GM12892 (cell line): ENCODE measurements around the gene MFN2.

DNA sequence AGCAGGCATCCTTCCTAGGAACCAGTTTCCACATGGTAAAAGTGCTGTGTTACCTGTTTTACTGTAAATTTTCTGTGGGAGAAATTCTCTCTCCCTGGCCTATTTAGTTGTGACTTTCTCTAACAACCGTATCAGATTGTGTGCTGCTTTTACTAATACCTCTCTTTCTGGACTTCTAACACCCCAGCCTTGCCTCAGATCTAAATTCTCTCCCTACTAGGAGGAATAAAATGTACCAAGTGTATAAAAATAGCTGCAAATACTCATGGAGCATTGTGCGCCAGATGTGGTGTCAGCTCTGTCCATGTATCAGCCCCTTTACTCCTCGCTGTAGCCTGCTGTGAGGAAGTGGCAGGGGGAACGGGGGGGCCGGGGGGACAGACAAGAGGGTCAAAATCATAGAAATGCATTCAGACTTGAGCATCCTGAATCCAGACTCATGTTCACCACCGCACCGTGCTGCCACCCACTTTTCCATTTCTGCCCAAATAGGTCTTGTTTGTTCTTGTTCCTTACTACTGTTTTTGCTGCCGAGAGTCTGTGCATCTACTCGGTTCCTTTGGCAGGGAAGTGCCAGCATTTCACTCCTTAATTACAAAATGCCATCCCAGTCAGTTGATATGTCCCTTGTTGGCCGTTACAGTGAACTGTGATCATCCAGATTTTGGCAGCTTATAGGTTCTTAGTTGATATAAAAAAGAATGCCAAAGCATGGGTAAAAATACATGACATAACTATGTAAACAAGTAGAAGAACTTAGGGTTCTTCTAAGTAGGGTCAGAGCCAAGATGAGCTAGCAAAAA lies 76.3 kb downstream of the UBE4B start:
- RRBS: no CpG with 5 or more reads among the region's 10 CpGs

- RRBS: no CpG with 5 or more reads among the region's 10 CpGs
Observed at GRCh38 chr1:10237566-10238119, 27.3 kb downstream of the KIF1B start.

- RRBS: no CpG with 5 or more reads among the region's 21 CpGs
Observed at GRCh38 chr1:10303205-10304166, 93.1 kb downstream of the KIF1B start.

DNA sequence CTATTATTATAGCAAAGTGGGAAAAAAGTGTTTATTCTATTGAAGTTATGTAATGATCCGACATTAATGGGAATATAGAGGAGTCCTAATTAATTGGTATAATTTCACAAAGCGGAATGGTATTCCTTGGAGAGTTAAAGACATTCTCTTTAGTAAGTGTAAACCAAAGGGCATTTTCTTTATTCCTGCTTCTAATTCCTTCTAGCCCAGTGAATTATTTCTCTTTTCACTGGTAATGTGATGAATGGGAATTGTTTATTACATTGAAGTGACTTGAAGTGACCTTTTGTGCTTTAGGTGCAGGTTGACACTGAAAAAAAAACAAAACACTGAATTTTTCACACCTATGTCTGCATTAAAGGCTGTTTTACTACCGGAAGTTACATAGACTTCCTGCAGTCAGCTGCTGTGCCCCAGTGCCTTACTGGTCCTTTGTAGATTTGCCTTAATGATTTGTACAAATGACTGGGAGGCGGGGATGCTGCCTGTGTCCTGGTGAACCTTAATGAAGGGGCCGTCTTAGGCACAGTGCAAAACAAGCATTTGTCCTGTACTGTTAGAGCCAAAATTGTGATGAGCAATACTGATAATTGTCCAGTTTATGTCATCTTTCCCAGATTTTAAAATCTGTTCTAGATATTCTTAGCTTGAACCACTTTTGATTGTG lies 91.0 kb upstream of the PGD start:
- RRBS: no CpG with 5 or more reads among the region's 5 CpGs

DNA sequence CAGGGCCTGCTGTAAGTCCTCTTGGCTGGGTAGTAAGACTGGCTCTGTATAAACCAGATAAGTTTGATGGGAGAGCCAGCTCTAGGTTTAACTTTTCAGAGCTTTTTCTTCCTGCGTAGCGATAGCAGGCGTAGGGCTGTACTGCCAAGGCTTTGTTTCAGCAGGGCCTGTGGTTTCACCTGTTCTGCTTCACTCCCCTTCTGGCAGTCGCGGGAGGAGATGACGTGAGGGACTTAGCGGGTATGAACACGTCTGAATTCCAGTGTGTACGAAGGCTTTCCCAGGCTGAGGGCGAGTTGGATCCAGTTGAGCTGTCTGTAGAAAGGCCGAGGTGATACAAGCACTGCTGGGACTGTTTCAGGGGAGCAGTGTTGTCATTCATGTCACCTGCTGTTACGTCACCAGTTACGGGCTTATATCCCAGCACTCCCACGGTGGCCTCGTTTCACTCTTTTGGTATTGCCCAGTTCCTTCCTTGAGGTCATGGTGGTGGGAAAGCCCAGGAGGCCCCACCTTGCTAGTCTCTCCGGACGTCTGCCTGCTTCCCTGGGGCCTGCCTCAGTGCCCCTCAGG lies 21.2 kb downstream of the PEX14 start:
- RRBS: no CpG with 5 or more reads among the region's 17 CpGs

DNA sequence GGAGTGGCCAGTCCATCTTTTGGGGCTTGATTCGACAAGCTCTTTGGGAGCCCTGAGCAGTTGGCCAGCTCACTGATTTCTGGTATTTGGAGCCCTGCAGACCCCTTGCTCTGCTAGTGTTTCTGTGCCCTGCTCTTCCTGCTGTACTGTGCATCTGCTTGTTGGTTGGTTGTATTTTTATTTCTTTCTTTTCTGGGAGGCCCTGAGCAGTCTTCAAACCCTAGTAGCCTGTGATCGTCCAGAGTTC lies 21.8 kb downstream of the PEX14 start:
- RRBS: no CpG with 5 or more reads among the region's 2 CpGs

DNA sequence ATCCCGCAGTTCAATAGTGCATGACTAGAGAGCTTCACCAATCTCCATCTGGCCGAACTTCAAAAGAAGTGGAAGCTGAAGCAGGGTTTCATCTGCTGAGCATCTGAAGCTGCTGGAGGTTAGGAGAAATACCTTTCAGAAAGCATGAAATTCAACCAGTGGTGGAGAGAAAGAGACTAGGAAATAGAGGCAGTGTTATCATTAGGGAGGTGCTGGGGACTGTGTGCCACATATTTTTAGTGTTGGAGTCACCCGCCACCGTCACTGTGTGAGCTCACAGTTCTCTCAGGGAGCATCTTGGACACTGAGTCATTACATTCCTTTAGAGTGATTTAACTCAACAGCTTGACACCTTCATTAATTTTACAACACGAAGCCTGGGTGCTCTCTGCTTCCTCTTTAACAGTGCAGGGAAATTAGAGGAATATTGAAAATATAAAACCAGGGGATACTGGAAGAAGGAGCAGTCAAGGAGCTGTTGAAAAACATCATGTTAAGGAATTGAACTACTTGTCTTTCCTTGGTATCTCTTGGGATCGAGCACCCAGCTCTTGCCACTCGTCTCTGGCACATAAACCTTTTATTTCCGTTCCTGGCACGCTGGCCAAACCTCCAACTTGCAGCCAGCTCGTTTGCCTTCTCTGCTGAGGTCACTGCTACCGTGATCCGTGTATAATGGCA lies 53.6 kb downstream of the PEX14 start:
- RRBS: no CpG with 5 or more reads among the region's 12 CpGs

- RRBS: no CpG with 5 or more reads among the region's 12 CpGs
Observed at GRCh38 chr1:10781160-10781660, 15.2 kb downstream of the CASZ1 start.

- RRBS: no CpG with 5 or more reads among the region's 3 CpGs
Observed at GRCh38 chr1:11125933-11126222, 26.2 kb upstream of the EXOSC10 start.

- RRBS: no CpG with 5 or more reads among the region's 4 CpGs
Observed at GRCh38 chr1:11250716-11251424, 11.5 kb downstream of the MTOR start.

GRCh38 chr1:11253435-11254031 lies 8.8 kb downstream of the MTOR start:
- RRBS: 96% methylated on average over 1 of the region's 12 CpGs

- RRBS: no CpG with 5 or more reads among the region's 2 CpGs
Observed at GRCh38 chr1:11504952-11505344, 26.0 kb downstream of the DISP3 start.

- RRBS: no CpG with 5 or more reads among the region's 15 CpGs
Observed at GRCh38 chr1:11800644-11801176, 5.1 kb downstream of the MTHFR start.

- RRBS: no CpG with 5 or more reads among the region's 20 CpGs
Observed at GRCh38 chr1:11873904-11874670, 15.3 kb upstream of the NPPB start.

DNA sequence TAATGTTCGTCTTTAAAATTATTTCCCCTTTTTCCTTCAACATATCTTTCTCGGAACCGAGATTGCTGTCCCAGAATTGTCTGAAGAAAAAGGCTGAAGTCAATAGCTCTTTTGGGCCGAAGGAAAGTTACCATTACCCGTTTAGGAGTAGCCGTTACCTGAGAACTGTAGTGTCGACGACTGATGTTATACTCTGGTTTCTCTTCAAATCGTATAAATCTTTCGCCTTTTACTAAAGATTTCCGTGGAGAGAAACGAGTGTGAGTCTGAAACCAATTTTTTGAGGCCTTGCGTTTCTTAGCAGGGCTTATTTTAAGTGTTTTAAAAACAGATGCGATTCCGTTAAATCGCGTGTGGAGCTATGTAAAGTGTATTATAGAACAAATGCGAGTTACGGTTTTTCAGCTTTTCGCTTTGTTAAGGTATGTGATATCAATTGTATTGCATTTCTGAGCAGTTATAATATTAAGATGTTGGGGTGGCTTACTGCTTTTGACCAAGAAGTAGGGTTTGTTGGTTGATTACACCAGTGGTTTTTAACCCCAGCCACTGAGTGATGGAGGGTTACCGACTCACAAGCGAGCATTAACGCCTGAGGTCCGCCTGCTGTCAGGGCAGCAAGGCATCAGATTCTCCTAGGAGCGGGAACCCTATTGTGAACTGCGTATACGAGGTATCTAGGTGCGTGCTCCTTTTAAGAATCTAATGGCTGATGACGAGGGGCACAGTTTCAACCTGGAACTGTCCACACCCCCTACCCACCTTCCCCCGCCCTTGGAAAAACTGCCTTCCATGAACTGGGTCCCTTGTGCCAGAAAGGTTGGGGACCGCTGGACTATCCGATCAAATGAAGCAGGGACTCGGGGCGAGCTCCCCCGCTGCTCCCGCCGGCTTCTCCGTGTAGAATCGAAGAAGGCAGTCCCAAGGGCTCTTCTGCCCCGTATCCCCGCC lies 18.0 kb downstream of the KIAA2013 start:
- RRBS: no CpG with 5 or more reads among the region's 41 CpGs

- RRBS: no CpG with 5 or more reads among the region's 11 CpGs
Observed at GRCh38 chr1:11913193-11913712, 13.0 kb downstream of the KIAA2013 start.

- RRBS: no CpG with 5 or more reads among the region's 4 CpGs
Observed at GRCh38 chr1:11967235-11967674, 13.0 kb upstream of the MFN2 start.

DNA sequence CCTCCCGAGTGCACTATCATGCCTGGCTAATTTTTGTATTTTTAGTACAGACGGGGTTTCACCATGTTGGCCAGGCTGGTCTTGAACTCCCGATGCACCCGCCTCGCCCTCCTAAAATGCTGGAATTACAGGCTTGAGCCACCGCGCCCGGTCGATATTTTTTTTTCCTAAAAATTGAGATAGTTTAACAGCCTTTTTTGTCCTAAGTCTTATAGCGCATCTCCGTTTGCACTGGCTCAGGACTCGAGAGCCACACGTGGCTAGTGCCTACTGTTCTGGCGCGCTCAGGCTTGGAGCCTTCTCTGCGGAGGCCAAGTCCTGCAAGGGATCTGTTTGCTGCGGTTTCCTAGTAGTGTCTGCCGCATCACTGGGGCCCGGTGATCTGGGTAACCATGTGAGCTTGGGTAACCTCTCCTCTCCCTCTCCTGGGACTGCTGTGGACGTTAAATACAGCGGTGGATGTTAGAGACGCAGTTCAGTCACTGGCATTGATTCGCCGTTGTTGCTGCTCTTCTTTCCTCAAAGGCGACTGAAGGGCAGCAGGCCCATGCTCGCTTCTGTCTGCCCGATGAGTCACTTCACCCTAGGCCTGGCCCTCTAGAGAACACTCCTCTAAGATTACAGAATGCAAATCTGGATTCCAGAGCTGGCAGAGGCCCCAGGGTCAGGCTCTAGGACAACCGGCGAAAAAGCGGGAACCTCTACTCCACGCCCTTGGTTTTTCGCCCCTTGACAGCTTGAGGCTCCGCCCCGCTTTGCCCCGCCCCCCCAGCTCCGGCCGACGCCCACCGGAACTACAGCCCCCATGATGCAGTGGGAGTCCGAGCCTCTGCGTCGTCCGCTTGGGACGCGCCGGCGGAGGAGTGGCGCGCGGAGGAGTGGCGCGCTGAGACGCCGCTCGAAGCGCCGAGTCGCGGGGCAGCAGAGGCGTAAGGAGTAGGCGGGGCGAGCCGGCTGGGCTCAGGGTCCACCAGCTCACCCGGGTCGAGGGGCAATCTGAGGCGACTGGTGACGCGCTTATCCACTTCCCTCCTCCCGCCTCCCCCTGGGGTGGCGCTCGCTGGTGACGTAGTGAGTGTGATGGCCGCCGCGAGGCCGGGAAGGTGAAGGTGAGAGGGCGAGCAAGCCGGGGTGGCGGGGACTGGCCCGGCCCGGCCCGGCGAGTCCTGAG lies at the start of gene MFN2:
TSS of gene MFN2 (plus strand) at position 1,069 of the 1,171 bp plus-strand sequence.
- RRBS: 2% methylated on average over 10 of the region's 83 CpGs

GRCh38 chr1:11989247-11990062 lies 9.2 kb downstream of the MFN2 start:
- RRBS: no CpG with 5 or more reads among the region's 12 CpGs

DNA sequence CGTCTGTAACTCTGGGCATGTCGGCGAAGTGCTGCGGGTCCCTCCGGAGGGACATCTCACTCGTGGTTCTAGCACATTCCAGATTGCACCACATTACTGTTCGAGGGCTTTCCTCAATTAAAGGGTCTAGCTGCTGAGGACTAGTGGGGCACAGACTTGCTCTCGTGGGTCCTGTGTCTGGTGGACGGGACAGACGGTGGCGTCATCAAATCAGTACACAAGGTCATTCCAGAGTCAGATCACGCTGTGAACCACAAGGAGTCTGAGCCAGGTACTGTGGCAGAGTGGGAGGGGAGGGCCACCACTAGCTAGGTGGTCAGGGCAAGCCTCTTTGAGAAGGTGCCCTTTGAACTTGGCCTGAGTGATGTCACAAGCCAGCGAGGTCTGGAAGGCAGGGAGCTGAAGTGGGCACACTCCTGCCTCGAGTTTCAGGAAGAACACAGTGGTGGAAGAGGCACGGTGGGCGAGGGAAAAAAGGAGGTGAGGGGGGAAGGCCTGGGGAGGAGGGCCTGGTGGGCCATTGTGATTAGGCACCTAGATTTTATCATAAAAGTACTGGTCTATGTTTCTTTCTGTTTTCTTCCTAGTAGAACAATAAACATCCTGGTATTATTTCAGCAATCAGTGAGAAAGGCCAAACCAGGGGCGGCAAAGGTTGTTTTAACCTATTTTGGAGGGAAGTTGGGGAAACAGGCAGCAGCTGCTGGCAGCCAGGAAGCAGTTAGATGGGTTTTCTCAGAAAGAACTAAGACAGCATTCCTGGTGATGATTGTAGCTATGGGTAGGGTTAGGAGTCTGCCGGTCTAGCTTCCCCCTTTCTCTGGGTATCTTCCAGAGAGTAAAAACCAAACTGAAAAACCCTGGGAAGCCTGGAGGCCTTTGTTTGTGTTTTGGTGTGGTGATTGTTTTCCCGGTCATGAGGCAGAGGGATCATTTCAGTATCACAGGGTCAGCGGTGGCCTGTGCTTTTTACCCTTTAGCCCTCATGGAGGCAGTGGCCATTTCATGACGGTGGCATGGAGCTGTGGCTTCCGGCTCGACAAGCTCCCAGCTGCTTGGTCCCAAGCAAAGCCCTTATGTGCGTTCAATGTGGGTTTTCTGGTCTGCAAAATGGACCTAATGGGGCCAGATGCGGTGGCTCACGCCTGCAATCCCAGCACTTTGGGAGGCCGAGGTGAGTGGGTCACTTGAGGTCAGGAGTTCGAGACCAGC lies 19.8 kb upstream of the TNFRSF1B start:
- RRBS: no CpG with 5 or more reads among the region's 28 CpGs